ENCODE data around the gene PPA2.

GRCh38 chr4:100986075-100986690 is 361.1 kb downstream of the PPP3CA start:
- RRBS, 2 experiments = no CpG with 5 or more reads among the region's 8 CpGs

- RRBS, 2 experiments = no CpG with 5 or more reads among the region's 4 CpGs
Observed at GRCh38 chr4:101143520-101144514, 203.5 kb downstream of the PPP3CA start.

- RRBS, 2 experiments = no CpG with 5 or more reads among the region's 2 CpGs
Observed at GRCh38 chr4:101230688-101230995, 116.7 kb downstream of the PPP3CA start.

- RRBS, 2 experiments = no CpG with 5 or more reads among the region's 1 CpG
Observed at GRCh38 chr4:101234036-101234503, 113.3 kb downstream of the PPP3CA start.

DNA sequence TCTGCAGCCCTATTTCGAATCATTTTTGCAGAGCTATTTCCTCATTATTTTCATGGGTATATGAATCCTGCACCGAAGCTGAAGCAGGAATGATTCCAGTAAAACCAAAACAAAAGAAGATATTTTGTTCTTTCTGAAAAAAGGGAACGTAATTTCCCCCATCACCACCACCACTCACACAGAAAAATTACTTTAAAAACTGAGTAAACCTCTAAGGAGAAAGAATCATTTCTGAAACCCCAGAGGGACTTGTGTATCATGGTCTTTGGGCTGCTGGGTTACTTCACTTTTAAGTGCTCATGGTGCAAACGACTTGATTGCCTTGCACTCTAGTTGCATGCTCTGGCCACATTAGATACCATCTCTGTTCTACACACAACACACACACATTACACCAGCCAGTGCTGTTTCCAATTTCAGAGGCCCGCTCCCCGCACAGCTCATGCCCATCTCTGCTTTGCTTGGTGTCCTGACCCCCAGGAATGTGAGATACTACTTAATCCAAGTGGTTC is 2.2 kb downstream of the PPP3CA start:
- RRBS, 2 experiments = no CpG with 5 or more reads among the region's 6 CpGs

DNA sequence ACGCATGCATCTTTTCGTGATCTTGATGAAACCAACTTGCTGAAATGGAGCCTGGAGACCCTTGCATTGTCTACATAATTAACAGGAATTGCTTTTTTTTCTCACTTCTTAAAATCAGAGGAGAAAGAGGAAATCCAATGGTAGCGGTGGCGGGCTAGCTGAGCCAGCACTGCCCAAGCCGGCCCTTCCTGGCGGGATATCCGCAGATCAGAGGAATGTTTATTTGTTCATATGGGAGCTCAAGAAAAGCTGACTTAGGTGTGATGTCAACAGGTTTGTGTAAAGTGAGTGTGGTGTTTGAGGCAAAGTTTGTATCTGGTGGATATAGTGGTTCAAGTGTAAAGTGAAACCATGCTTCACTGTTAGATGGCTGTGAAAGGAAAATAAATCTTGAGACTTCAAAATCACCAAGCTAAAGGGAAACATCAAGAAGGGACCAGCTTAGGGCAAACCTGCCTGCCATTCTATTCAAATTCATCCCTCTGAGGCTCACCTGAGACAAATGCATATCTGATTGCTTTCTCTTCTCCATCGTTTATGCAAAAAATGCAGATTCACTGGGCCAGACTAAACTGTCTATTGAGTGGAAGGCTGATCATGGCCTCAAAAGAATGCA is 561 bp upstream of the SLC39A8 start:
- RRBS, 2 experiments = no CpG with 5 or more reads among the region's 8 CpGs

- RRBS, 2 experiments = no CpG with 5 or more reads among the region's 3 CpGs
Observed at GRCh38 chr4:102546003-102546932, 45.1 kb downstream of the NFKB1 start.

DNA sequence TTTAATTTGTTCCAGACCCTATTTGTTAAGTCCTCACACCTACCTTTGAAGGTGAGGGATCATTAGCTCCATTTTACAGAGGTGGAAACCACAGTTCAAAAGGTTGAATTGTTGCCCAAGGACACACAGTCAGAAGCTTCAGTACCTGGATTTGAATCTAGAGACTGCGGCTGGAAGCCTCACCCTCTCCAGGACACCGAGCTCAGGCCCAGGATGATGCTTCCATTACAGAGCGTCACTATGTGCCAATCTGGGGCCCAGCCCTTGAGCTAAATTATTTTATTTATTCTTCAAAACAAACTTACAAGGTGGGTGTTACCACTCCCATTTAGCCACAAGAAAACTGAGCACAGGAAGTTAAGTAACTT is 129.3 kb downstream of the NFKB1 start:
- RRBS, 2 experiments = no CpG with 5 or more reads among the region's 3 CpGs

- RRBS, 2 experiments = no CpG with 5 or more reads among the region's 7 CpGs
Observed at GRCh38 chr4:102793753-102794449, 33.1 kb upstream of the MANBA start.

DNA sequence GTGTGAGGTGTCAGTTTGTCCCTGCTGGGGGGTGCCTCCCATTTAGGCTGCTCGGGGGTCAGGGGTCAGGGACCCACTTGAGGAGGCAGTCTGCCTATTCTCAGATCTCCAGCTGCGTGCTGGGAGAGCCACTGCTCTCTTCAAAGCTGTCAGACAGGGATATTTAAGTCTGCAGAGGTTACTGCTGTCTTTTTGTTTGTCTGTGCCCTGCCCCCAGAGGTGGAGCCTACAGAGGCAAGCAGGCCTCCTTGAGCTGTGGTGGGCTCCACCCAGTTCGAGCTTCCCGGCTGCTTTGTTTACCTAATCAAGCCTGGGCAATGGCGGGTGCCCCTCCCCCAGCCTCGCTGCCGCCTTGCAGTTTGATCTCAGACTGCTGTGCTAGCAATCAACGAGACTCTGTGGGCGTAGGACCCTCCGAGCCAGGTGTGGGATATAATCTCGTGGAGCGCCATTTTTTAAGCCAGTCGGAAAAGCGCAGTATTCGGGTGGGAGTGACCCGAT is 57.4 kb upstream of the CENPE start:
- RRBS, 2 experiments = no CpG with 5 or more reads among the region's 16 CpGs

DNA sequence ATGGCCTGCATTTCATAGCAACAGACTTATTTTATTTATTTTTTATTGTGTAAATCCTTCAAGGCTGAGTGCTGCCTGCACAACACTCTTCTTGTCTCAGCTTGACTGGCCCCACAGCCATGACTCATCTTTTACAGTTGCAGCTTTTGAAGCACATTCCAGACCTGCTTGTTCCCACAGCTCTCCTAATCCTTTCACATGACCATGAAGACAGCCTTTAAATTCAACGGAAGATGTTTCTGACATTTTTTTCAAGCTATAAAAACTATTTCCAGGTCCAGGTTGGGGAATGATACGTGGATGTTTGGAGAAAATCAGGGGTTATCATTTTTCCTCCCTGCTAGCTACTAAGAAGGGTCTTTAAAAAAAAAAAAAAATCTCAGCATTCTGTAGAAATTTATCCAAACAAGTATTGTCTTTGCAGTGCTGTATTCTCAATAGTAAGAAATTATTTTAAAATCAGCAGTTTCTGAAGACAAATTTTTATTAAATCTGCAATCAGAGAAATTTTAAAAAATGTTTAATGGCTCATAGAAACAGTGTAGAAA is 277.0 kb upstream of the TACR3 start:
- RRBS, 2 experiments = no CpG with 5 or more reads among the region's 2 CpGs

DNA sequence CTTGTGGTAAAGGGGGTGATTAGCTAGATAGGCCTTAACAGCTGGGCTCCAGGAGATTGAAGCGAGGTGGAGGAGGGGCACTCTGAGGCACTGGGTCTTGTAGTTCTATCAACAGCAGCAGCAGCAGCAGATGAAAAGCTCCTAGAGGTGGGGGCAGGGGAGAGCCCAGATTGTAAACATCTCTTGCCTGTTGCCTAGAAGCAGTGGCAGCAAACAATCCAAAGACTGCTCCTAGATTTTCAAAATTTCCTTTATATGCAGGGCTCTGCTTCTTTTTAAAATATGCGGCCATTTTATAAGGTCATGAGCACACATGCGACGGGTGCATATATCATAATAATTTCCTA is 97.0 kb upstream of the CXXC4 start:
- RRBS, 2 experiments = no CpG with 5 or more reads among the region's 4 CpGs

GRCh38 chr4:105145076-105145731 is 1.5 kb upstream of the TET2 start:
- RRBS, 2 experiments = no CpG with 5 or more reads among the region's 15 CpGs

- RRBS, 2 experiments = no CpG with 5 or more reads among the region's 3 CpGs
Observed at GRCh38 chr4:105352825-105353153, 121.1 kb downstream of the PPA2 start.

DNA sequence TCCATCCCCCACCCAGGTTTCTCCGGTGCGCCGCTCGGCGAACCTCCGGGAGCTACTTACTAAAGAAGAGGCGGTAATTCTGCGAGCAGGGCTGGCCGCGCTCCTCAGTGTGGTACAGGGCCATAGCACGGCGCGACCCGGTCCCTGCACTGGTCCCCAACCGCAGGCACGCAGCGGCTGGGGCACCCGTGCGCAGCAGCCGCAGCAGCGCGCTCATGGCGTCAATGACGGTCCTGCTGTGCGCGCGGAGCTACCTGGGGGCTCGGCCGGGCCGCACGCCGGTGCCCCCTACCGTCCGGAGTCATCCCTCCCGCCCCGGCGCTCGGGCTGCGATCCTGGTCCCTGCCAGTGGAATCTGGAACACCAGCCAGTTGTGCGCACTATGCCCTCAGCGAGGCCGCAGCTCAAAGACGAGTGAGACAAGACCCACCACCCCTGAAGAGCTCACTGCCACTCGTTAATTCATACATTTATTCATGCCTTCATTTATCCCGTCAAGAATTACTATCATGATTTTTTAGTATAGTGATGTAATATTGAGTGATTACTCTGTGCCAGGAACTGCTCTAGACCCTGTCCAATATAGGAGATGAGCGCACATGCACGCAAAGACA is at the start of gene PPA2:
TSS of gene PPA2 (minus strand) at position 229 of the 614 bp plus-strand sequence.
- RRBS, 2 experiments = 0 to 7% methylated on average over 6 of the region's 47 CpGs

GRCh38 chr4:106119691-106120239 is 196.2 kb downstream of the TBCK start:
- RRBS, 2 experiments = no CpG with 5 or more reads among the region's 17 CpGs

GRCh38 chr4:106264089-106264618 is 51.9 kb downstream of the TBCK start:
- RRBS, 2 experiments = no CpG with 5 or more reads among the region's 3 CpGs

DNA sequence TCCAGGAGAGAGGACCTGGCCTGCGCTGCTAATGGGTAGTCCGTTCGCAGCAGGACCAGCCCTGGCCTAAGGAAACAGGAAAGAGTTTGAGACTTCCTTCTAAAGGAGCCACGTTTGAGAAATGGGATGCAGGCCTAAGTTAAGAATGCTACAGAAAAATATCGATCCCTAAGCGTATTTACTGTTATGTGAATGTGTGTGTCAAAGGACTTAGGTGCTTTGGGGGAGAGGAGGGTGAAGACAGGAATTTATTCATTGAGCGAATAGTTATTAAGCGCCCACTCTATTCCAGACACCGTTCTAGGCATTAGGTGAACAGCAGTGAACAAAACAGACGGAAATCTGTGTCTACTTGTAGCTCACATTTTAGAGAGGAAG is 311 bp downstream of the AIMP1 start:
- RRBS, 2 experiments = no CpG with 5 or more reads among the region's 10 CpGs

DNA sequence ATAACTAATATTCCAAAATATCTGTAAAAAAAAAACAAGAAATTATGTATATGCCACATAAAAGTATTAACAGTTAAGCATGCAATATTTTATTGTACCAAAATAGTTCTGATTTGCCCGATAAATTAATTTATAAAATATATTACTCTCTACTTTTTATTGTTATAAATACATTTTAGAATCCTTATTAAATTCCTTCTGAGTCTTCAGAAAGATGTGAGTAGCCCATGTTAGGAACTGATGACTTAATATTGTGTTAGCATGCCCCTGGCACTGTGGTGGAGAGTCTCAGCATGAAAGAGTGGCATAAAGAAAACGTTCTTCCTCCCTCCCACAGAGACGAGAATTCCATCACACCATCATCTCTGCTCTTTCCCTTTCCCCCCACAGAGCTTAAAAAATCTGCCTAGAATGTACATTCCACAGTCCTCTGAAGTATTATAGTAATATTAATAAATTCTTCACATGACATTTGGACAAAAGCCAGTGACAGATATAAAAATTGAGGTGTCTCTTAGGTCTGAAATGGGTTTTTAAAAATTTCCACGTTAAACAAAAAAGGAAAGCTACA is 117.8 kb upstream of the DKK2 start:
- RRBS, 2 experiments = no CpG with 5 or more reads among the region's 4 CpGs

Measured in Panc1 (cell line).